PC-3 (cell line): ENCODE measurements around the gene FBXO3.

DNA sequence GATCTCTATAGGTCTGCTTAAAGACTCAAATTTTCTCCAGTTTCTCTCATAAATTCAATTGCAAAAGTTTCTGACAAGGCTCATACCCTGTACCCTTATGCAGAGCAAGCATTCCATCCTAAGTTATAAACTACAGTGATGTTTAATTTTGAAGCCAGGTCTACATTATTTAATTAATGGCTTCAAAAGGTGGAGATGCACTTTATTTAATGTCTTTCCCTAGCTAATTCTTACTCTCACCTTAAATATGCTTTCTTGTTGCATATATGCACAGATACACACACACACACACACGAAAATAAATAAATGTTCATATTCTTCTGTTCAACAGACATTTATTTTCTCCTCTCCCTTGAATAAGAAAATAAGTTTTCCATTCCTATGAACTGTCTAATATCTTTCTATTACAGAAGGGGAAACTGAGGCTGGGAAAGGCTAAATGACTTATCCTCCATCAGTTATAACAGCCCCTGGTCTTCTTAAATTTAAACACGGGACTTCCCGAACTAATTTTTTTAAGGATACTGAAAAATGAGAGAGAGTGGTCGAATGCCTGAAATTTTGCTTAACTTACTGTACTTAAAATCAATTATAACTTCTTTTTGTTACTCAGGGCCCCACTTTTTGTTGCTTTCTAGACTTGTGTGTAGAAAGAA is 2.6 kb downstream of the FIBIN start:
- RAMPAGE, long total RNA = no peak

DNA sequence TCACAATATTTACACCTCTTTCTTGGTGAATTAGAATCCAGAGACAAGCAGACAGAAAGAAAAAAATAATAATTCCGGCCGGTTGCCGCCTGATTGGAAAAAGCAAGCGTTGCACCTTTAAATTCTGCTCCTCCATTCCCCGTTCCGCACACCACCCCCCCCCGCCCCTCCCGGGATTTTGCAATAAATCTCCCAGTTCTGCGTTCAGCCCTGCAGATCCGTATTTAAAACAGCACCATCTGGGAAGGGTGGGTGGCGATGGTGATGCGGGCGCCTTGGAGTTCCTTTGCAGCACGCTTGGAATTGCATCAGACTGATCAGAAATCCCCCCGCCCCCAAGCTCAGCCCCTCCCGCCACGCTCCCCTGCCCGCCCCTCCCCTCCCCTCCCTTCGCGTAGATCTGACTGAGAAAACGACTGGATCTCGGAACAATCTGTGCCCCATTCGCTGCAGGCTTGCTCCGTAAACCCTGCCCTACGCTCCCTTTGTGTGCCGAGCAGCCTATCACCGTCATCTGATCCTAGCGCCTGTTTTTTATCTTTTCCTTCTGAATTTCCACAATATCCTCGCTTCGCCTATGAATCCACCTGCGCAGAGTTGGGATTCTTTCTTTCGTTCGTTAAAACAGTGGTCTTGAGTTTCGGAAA is 18.1 kb upstream of the BDNF start:
- RAMPAGE, long total RNA = no peak

DNA sequence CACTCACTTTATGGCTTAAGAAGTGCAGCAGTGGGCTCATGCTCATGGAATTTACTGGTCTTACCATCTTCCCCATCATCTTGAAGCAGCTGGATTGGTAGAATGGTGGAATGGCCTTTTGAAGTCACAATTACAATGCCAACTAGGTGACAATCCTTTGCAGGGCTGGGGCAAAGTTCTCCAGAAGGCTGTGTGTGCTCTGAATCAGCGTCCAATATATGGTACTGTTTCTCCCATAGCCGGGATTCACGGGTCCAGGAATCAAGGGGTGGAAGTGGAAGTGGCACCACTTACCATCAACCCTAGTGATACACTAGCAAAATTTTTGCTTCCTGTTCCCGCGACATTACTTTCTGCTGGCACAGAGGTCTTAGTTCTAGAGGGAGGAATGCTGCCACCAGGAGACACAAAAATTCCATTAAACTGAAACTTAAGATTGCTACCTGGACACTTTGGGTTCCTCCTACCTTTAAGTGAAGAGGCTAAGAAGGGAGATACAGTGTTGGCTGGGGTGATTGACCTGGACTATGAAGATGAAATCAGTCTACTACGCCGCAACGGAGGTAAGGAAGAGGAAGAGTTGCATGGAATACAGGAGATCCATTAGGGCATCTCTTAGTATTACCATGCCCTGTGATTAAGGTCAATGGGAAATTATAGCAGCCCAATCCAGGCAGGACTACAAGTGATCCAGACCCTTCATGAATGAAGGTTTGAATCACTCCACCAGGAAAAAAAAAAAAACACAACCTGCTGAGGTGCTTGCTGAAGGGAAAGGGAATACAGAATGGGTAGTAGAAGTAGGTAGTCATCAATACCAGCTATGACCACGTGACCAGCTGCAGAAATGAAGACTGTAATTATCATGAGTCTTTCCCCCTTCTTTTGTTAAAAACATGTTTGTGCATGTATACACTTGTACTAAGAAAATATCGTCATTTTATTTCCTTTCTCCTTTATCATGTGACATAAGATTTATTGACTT is 50.8 kb downstream of the METTL15 start:
- RAMPAGE, long total RNA = no peak

DNA sequence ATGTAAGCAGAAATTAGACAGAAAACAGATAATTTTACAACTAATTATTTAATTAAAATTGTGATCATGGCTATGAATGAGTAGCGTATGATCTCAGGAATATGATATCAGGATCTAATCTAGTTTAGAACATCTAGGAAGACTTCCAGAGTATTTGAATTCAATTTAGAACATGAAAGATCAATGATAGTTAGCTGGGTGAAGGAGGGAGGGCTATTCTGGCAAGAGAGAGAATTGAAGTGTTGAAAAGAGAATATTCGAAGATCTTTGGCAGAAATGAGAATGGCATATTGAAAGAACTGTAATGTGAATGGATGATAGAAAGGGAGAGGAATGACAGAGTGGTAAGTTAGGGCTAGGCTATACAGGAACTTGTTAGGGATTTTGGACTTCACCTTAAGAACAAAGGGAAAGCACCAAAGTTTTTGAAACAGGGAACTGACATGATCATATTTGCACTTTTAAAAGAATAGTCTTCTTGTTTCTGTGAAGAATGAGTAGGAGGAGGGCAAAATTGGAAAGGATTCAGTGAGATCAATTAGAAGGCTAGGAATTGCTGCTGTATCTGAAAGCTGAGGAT is 119.2 kb downstream of the METTL15 start:
- RAMPAGE, long total RNA = no peak

DNA sequence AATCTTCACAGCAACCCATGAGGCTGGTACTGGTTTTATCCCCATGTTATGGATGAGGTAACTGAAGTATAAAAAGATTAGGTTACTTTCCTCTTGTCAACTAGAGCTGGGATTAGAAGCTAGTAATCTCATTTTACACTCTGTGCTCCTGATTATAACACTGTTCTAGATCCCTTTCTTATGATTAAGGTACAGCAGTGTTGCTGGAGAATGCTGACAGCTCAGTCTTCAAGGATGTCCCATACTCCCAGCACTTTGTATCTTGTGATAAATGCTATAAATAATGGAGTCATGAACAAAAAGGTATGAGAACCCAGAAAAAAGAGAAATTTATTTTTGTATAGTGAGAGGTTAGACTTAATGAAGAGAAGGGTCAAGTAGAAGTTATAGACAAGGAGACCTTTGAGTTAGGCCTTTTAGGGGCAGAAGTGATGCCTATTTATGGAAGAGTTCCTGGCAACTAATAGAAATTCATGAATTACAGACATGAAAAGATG is 197.3 kb downstream of the METTL15 start:
- RAMPAGE, long total RNA = no peak

DNA sequence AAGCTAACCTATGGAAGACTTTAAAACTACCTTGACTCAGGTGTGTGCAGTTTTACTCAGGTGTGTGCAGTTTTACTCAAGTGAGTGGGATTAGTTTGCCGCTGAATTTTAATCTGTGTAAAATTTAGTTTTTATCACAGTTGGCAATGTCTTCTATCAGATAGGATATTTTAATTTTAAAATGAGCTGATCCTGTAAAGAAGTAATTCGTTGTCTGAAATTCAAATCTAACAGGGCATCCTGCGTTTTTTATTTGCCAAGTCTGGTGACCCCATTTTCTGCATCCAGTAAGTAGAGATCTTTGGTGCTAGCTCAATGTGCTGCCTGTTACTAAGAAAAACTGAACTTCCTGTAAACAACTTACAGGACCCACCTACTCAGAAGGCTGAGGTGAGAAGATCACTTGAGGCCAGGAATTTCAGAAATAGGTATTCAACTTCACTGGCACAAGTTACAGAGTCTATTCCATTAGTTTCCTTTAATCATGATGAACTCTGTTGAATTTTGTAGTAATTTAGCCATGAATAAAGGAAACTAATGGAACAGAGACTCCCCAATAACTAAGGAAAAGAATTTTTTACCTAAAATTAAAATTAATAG is 4.0 kb downstream of the ARL14EP start:
- RAMPAGE, long total RNA = no peak

GRCh38 chr11:30584622-30584960 is 1.6 kb downstream of the MPPED2 start:
- RAMPAGE, long total RNA = no peak

DNA sequence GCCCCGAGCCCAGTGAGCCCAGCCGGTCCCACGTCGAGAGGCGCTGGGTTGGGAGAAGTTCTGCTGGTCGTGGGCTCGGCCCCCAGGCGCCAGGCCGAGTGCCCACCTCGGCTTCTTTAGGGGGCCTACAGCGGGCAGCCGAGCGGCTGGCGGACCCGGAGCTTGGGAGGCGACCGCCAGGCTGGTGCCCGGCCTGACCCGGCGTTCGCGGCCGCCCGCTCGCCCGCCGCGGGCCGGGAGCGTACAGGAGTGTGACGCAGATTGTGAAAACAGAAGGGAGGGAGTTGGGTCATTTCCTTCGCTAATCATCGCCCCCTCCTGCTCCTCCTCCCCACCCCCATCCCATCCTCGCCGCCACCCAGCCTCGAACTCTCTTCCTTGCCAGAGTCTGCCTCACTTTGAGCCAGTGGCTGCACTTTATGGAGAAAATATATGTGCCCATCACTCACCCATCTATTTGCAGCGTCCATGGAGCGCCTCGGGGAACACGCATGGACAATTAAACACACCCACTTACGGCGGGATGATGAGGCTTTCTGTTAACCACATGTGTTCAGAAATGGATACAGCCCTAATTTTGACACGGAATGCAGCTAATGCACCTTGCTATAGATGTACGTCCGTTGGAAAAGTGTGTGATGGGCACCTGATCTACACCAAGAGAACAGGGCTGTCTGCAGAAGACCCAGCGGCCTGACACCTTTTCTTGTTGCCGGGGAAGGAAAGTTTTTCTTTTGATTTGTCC is 16.1 kb upstream of the PAX6 start:
- RAMPAGE, long total RNA = no peak

- RAMPAGE, long total RNA = no peak
These were observed 2.7 kb upstream of the RCN1 start for GRCh38 chr11:32087918-32088775.

DNA sequence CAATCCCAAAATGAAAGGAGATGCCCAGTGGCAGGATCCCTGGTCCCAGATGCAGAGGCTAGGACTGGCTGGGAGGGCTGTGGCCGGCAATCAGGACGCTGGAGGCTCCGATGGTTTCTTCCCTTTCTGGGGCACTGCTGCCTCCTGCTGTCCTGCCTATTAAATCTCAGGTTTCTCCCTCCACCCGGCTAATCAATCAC is 82.5 kb downstream of the RCN1 start:
- RAMPAGE, long total RNA = no peak

- RAMPAGE, long total RNA = no peak
These were observed 39.0 kb downstream of the WT1 start for GRCh38 chr11:32396213-32396930.

DNA sequence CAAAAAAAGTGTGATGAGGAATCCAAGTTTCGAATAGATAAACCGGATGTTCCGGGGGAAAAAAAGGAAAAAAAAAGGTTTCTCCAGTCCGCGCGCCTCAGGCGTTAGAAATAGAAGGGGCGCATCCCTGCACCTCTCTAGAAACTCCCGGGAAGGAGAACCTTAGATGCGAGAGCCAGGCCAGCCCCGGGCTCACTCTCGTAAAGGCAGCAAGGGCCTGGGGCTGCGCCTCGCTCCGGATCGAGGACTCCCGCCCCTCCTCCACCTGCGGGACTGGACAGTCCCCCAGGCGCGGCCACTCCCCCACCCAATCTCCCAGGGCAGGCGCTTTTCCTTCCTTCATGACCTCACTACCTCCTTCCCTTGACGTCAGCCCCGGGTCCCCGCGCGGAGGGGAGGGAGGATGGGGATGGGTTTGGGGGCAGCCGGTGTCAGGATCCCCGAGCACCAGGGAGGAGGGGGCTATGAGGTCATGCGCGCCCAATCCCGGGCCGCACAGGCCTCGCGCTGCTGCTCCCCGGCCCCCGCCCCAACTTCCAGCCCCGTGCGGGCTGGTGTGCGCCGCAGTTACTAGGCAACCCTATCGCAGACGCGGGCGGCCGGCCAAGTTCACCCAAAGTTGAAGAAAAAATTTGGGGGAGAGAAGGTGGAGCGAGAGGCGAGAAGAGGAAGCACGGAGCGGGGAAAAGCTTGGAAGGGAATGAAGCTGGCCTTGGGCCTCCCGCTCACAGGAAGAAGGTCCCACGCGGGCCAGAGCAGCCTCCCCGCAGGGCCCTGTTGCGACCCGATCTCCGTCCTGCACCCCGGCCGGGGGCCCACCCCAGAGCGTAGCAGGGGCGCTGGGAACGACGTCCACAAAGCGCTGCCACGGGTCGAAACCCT is 8.5 kb downstream of the WT1 start:
- RAMPAGE, long total RNA = no peak

DNA sequence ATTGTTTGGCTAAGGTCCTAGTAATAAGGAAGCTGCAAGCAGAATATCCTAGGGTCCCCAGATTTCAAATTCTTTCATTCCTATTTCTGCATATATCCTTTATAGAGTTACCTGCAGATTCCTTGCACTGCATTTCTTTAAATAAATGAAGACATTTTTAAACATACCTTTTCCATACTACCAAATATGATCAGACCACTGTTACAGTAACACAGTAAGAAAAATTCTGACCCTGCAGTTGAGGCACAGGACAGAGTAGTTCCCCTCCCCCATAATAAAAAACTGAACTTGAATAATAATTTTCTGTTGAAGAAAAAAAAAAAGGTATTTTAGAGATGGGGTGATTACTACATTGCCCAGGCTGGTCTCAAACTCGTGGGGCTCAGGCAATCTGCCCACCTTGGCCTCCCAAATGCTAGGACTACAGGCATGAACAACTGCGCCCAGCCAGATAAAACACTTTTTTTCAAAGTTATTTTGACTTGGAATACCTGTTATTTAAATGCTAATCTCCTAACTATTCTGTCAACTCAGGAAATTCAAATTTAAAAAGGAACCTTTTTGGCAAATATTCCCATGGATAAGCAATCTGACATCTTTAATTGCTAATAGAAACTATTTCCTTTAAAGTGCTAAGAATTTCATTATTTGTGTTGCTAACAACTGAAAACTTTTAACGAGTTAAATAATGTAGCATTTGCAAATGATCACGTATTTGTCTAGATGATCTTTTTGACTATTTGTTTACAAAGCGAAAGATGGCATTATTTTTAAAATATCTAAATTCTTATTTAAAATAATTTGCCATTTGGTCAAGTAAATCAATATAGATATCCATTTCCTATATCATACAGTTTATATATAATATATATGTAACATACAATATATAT is 29.0 kb downstream of the CSTF3 start:
- RAMPAGE, long total RNA = no peak

DNA sequence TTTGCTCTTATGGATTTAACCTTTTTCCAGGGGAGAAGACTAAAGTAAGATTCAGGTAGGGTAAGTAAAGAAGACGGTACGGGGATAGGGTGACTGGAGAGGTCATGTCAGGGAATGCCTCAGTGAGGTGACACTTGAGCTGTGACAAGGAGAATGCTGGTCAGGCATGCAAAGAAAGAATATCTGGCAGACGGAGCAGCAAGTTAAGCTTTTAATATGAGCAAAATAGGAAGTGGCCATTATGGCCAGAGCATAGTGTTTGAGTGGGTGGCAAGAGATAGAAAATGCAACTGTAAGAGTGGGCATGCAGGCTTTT is 17.5 kb upstream of the KIAA1549L start:
- RAMPAGE, long total RNA = no peak

- RAMPAGE, long total RNA = start-site peak on the minus strand at chr11:33774502-33774519, 95 and 88 reads in 2 replicates
These were observed at the start of gene FBXO3 for GRCh38 chr11:33773800-33774763. Gene FBXO3 (minus strand): TSS chr11:33774520.

- RAMPAGE, long total RNA = no peak
These were observed 27.4 kb downstream of the LMO2 start for GRCh38 chr11:33864344-33864926.

GRCh38 chr11:33892743-33893439 is 1.0 kb upstream of the LMO2 start:
- RAMPAGE, long total RNA = no peak

DNA sequence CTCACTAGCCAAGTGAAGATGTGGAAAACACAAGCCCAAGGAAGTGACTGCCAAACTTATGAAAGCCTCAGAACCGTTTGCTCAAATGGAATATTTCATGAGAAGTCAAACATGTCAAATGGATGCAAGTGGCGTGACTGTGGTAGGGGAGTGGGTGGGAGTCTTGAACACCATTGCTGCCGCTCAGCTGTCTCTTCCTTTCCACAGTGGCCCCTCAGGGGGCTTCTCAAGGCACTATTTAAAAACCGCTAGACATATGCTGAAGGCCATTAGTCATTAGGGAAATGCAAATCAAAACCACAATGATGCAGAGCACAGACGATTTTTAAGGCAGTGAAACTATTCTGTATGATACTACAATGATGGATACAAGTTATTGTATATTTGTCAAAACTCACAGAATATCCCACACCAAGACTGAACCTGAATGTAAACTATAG is 29.3 kb upstream of the LMO2 start:
- RAMPAGE, long total RNA = no peak

GRCh38 chr11:34356350-34357337 is 1.2 kb downstream of the ABTB2 start:
- RAMPAGE, long total RNA = no peak

DNA sequence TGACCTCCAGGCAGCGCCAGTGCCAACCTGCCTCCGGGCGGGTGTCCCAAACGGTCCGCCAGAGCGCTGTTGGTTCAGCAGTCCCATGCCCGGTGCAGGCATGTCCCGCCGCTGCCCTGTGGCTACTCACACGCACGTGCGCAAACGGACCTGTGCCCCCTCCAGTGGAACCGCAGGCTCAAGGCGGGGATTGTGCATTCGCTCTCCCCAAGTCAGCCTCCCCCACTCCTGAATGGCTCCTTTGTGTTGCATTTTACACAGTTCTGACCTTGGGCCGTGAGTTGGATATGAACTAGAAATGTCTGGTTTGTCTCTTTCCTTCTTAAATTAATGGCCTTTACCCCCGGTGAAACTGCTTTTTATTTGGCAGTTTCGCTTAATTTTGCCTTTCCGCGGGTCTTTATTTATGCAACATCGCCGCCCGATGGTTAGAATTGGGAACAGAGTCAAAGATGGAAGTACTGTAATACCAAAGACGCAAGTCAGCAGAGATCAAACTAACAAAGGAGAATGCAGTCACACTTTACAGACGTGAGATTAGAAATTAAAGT is 1.3 kb upstream of the ABTB2 start:
- RAMPAGE, long total RNA = no peak